HT-29 (cell line): ENCODE measurements around the genes ZNF749, ZNF419, ZNF530 and ZNF837.

DNA sequence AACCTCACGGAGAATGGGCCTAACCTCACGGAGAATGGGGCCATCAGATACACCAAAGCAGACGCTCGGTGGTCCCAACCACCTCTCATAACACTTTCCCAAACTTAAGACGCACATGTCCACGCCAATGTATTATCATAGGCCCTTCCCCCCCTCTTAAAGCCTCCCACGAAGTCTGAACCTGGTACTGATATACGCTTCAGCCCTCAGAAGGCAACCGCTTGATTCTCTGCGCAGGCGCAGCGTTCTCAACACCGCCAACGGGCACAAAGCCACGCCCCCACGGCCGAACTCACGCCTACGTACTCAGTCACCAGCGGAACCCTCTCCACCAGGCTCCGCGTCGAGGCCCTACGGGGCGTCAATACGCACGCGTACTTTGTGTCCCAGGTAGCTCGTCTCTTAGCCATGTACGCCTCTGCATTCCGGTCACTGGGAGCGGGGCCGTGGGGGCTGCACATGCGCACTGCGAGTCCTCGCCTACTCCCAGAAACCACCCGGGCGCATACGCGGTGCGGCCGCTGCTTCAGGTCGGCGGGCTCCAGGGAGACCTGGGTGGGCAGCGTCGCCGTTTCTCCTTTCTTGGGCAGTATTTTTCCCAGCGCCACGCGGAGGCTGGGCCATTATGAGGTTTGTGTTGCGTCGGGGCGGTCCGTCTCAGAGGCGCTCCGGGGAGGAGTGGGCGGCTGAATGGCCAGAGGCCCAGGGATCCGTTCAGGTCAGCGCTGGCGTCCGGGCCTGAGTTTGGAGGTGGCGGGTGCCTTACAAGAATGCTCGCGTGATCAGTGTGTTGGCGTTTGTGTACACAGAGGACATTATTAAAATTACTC lies 25.3 kb downstream of the ZNF582 start:
- RAMPAGE, long total RNA = no peak

DNA sequence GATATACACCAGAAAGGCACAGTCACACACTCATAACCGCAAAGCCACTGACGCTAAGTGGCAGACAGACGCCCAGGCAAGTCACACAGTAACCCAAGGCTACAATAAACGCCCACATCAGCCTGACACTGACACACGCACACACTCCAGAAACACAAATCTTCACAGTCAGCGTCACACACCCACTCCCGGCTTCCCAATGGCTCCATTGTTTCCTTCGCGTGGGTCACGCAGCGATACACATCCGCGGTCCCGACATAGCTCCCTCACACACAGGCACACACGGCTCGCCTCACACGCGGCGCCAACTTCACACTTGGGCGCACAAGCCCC lies 452 bp downstream of the ZNF667 start:
- RAMPAGE, long total RNA = no peak

- RAMPAGE, long total RNA = no peak
Measured at GRCh38 chr19:57171700-57172715, 4.7 kb upstream of the DUXA start.

DNA sequence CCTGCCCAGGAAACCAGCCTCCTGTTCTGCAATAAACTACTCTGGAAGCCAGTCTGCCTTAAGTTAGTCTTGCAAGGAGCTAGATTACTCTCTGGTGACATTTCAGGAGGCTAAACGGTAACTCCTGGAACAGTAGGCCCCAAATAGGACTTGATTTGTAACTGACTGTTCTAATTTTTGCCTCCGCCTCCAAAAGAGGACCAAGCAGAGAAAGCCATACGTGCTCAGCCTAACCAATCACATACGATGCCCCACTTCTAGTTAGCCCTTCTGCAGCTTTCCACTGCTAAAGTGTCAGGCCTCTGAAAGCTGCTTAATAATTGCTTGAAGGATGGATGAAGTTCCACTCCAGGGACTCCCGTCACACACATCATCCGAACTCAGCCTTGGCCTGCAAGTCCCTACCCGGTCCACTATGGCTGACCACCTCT lies 751 bp downstream of the ZNF805 start:
- RAMPAGE, long total RNA = no peak

- RAMPAGE, long total RNA = no peak
Measured at GRCh38 chr19:57317480-57317960, 2.8 kb upstream of the ZNF543 start.

DNA sequence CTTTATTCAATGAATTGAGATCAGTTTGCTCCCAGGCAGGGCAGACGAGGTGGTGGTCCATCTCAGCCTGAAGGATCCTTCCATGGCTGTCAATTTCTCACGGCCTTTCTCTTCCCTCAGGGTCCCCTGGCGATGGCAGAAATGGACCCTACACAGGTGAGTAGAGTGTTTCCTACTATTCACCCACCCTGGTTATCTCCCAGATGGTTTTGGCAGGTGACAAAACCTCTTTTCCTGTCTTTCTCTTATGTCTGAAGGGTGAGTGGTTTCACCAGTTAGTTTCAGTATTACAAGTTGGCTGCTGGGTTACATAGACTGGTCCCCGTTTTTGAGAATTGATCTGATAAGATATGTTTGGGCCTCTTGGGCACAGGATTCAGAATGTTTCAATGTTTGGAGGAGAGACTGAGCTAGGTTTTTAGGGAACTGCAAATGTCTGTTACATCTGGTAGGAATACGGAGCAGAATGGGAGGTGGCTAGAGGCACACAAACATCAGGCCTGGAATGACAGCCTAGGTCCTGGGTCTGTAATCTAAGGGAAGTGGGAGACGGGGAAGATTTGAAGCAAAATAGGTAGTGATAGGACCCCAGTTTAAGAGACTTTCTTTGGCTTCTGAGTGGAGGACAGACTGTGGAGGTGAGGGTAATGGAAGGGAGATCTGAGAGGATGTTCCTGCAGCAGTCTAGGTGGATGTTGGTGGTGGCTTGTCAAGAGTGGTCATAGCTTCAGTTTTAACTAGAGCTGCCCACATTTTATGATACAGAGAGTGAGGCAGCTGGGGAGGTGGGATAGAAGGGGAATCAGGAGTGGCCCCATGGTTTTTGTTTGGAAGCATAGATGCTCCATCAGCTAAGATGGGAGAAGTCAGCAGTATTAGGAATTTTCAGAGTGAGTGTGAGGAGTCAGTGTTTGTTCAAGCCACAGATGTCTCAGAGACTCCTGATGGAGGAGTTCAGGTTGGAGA lies 4.7 kb downstream of the ZNF548 start:
- RAMPAGE, long total RNA = no peak

- RAMPAGE, long total RNA = no peak
Measured at GRCh38 chr19:57435021-57436214, at the start of gene ZNF749. Gene ZNF749, plus strand, starts transcription at chr19:57435325.

GRCh38 chr19:57487390-57488350 lies at the start of gene ZNF419:
Gene ZNF419, plus strand, starts transcription at chr19:57487750.
- RAMPAGE, long total RNA = no peak

DNA sequence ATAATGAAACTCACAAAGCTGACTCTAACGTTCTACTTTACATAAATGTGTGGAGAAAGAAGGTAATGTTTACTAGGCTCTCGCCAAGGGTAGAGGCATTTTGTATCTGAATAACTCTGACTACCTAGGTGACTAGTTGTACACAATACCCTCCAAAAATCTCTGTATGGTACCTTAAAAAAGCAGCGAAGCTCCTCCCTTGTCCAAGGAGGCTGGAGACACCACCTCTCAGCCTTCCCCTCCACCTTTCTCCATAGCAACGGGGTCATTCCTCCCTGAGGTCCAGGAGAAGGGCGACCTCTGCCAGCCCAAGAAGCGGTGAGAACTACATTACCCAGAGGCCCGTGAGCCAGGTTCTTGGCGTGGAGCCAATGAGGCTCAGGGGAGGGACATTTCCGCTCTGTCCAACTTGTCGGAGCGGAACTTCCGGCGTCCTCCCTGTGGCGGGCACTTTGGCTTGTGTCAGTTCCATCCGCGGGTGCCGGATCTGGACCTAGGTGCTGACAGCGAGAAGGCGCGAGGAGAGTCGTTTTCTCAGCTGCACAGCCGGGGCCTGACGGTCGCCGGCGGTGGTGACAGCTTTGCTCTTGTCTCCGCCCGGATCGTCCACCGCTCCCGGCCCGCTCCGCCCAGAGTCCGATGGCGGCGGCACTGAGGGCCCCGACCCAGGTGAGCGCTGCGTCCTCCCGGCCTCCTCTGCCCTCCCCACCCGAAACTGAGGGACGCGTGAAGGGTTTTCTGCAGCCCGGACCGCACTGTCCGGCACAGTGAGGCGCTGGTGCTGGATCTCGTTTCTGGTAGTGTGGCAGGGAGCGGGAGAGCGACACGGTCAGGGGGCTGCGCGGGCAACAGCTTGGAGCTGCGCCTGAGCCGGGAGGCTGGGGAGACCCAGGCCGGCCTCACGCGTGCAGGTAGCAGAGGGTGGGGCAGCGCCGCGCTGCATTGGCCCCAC lies at the start of gene ZNF530:
Gene ZNF530 (plus strand): TSS at position 420 of the 952 bp plus-strand sequence.
- RAMPAGE, long total RNA = no peak

DNA sequence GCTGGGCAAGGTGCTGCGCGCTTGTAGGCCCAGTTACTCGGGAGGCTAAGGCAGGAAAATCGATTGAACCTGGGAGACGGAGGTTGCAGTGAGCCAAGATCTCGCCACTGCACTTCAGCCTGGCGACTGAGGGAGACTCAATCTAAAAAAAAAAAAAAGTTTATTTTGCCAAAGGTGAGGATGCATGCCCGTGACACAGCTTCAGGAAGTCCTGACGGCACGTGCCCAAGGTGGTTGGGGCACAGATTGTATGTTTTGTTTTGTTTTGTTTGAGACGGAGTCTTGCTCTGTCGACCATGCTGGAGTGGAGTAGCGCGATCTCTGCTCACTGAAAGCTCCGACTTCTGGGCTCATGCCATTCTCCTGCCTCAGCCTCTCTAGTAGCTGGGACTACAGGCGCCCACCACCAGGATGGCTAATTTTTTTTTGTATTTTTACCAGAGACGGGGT lies 3.2 kb upstream of the ZNF552 start:
- RAMPAGE, long total RNA = no peak

DNA sequence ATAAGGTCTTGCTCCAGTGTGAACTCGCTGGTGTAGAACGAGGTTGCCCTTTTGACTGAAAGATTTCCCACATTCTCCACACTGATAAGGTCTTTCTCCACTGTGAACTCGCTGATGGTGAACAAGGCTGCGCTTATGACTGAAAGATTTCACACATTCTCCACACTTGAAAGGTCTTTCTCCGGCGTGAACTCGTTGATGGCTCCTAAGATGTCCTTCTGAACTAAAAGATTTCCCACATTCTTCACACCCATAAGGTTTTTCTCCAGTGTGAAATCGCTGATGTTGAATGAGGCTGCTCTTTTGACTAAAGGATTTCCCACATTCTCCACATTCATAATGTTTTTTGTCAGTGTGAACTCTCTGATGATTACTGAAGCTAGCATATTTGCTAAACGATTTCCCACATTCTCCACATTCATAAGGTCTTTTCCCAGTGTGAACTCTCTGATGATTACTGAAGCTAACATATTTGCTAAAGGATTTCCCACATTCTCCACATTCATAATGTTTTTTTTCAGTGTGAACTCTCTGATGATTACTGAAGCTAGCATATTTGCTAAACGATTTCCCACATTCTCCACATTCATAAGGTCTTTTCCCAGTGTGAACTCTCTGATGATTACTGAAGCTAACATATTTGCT lies 14.9 kb downstream of the ZNF814 start:
- RAMPAGE, long total RNA = no peak

- RAMPAGE, long total RNA = no peak
Measured at GRCh38 chr19:57877480-57877792, 11.4 kb downstream of the ZNF814 start.

GRCh38 chr19:57926987-57927523 lies 8.1 kb downstream of the ZNF418 start:
- RAMPAGE, long total RNA = no peak

GRCh38 chr19:58380151-58381252 lies at the start of gene ZNF837:
Gene ZNF837, minus strand, starts transcription at chr19:58381030.
- RAMPAGE, long total RNA = no peak

- RAMPAGE, long total RNA = no peak
Measured at GRCh38 chr19:58470784-58471273, 3.9 kb downstream of the ZNF324 start.

GRCh38 chr19:58510495-58511096 lies 1.2 kb downstream of the SLC27A5 start:
- RAMPAGE, long total RNA = no peak

DNA sequence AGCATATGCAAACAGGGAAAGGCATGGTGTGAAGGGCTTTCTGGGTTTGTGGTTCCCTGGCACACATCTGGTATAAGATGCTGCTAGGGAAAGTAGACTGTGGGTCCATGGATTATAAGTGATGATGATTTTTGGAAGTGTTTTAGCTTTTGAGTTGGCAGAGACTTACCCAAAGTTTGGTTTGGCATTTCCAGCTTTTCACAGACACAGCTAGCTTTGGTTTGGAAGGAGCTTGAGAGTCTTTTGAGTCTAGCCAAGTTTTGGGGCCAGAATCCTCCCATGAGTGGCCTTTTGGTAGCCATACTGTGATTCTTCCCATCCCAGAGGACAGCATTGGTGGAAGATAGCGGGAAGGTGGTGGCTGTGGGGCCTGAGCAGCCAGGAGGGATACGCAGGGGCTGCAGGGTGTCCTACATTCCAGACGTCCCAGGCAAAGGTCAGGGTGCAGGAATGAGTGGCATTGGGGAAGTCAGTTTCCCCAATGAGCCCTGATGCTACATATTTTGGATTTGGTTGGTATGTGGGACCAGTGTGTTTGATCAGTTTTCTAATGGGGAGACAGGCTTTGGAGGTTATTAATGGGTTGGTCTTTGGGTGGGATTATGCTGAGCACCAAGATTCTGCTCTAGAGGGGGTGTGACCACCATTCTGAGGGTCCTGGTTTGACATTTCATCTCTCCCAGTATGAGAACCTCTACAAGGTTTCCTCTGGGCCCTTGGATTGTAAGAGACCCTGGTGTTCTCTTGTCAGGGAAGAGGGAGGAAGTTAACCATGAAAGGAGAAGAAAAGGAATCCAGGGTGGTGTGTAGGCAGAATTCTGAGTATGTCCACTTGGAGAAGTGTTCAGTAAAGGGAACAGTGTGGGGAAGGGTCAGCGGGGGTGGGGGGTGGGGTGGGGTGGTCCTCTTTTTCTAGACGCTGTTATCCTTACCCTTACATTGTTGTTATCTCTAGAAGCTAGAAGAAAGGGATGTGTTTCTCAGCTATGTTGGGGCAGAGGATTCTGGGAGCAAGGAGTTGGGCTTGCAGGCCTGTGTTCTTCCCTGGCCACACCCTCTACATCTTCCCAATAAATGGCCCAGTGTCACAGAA lies 2.7 kb downstream of the TRIM28 start:
- RAMPAGE, long total RNA = no peak